Endodermal cell (in vitro differentiated cells): ENCODE measurements around a stretch of chr12.

GRCh38 chr12:121668567-121669082 is 829 bp downstream of the MORN3 start:
- PRO-cap = no peak

GRCh38 chr12:121754157-121754763 is 39.2 kb downstream of the RHOF start:
- PRO-cap = no peak

- PRO-cap = no peak
Observed at GRCh38 chr12:121754870-121755335, 38.6 kb downstream of the RHOF start.

DNA sequence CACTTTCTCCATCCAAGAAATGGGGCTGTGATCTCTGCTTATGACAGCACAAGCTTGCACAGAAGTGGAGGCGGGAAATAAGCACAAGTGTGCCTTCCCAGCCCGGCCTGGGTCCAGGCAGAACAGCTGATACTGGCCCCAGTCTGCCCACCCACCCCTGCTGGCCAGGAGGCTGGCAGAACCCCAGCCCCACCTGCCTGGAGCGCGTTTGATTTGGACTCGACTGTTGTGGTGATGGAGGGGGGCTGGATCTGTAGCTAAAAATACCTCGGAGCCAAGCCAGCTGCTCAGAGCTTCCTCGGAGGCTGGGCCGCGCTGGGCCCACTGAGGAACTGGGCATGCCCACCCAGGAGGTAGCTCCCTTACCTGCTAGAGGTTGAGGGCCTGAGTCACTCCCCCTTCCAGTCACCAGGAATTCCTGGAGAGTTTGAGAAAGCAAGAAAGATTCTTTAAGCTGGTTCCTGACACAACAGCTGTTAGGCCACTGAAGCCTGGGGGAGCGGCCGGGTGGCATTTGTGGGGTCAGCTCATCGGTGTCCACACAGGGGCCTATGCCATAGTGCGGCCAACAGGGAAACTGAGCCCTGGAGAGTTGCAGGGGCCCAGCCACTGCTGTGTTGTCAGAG is 2.5 kb upstream of the RHOF start:
- PRO-cap = no peak

DNA sequence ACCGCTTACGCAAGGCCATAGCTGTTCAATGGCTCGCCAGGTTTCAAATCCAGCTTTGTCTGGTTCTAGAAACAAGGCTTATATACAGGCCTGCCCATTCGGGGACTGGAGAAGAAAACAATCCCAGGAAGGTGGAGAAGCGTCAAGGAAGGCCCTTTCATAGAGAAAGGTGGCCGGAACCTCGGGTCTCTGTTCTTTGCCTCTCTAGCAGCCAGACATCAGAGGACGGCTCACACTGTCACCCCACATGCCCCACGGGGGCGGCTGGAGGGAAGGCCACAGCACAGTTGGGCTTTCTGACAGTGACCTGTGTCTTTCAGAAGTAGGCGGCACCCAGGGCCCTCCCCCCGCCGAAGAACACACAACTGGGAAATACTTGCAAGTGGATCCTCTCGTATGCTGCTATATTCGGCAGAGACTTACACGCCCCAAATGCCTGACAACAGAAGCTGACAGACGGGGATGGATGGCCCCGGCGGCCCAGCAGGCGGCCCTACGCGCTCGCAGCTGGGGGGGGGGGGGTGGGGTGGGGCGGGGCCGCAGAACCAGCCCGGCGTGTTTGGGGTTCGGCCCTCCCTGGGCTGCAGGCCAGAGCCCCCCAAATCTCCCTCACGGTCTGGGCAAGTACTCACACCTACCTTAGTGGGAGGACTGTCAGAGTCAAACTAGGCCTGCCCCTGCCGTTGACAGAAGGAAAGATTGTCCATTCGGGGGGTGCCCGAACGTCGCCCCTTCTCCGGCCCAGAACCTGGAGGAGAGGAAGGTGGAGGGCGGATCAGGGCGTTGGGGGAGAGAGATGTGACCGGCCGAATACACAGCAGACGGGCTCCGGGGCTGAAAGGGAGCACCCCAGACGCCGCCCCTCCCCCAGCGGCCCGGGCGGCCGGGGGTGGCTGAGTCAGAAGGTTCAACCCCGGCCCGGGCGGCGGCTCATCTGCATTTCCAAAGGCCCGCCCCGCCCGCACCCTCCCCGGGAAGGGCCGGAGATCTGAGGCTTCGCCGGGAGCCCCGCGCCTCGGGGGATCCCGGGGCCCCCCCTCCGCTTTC is 4.3 kb upstream of the SETD1B start:
- PRO-cap = bidirectional peak, plus-strand start at position 108 of the sequence, minus-strand start outside the sequence; bidirectional peak, plus-strand start at position 820 of the sequence, minus-strand start at position 814 of the sequence; bidirectional peak, plus-strand start outside the sequence, minus-strand start at position 936 of the sequence

DNA sequence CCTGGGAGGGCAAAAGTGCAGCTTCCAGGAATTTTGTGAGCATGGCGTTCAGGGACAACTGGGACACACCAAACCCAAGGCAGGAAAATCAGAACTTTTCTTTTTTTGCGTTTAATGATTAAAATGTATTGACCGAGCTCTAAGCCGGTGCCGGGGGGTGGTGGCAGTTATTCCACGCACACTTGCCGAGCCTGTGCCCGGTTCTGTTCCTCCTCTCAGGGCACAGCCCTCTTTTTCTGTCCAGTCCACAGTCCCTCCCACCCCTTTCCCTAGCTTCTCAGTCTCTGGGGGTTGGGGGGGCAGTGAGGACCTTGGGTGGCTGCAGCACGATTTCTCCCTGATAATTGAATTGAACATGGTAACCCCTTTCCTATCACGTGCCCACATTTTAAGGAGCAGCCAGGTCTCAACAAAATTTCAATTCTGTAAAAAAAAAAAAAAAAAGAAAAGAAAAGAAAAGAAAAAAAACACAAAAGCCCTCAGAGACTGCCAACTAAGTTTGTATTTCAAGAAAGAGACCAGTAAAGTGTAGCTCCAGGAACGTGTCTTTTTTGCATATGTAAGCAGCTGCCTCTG is 3.3 kb downstream of the SETD1B start:
- PRO-cap = no peak

GRCh38 chr12:121822665-121823332 is 19.0 kb downstream of the SETD1B start:
- PRO-cap = no peak

- PRO-cap = bidirectional peak, plus-strand start at chr12:121839813, minus-strand start at chr12:121839494
Observed at GRCh38 chr12:121839049-121840426, 19.1 kb downstream of the HPD start.

- PRO-cap = no peak
Observed at GRCh38 chr12:121950096-121950494, 31.7 kb downstream of the CFAP251 start.

- PRO-cap = no peak
Observed at GRCh38 chr12:122004224-122005205, 17.2 kb upstream of the BCL7A start.

- PRO-cap = no peak
Observed at GRCh38 chr12:122030011-122030860, 8.6 kb downstream of the BCL7A start.

- PRO-cap = no peak
Observed at GRCh38 chr12:122072057-122072887, 6.3 kb upstream of the MLXIP start.

GRCh38 chr12:122146546-122147138 is 27.4 kb downstream of the IL31 start:
- PRO-cap = no peak

DNA sequence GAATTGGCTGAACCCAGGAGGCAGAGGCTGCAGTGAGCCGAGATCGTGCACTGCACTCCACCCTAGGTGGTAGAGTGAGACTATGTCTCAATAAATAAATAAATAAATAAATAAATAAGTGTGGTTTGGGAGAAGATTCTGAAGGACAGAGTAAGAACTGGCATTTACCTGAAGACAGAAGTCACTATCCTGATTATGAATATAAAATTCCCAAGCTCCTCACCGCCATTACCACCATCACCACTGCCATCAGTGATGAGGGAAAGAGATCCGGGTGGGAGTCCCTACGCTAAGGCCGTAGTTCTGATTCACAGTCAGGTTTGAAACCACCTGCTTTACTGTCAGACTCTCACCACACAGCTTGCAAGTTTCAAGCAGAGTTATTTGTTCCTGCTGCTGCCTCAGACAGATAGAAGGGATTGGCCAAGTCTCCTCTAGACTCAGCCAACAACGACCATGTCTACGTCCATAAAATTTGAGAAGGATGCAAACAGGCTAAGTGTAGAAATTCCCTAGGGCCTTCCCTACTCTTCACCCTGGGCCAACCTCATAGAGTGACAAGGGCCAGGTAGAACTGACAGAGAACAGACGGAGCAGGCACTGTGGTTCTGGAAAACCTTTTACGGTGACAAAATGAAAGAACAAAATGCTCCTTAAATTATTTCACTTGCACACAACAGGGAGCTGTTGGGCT is 39.7 kb downstream of the CLIP1 start:
- PRO-cap = no peak

GRCh38 chr12:122405005-122405506 is 17.4 kb downstream of the CLIP1 start:
- PRO-cap = no peak

- PRO-cap = no peak
Observed at GRCh38 chr12:122643951-122644297, 59.2 kb downstream of the HCAR2 start.

DNA sequence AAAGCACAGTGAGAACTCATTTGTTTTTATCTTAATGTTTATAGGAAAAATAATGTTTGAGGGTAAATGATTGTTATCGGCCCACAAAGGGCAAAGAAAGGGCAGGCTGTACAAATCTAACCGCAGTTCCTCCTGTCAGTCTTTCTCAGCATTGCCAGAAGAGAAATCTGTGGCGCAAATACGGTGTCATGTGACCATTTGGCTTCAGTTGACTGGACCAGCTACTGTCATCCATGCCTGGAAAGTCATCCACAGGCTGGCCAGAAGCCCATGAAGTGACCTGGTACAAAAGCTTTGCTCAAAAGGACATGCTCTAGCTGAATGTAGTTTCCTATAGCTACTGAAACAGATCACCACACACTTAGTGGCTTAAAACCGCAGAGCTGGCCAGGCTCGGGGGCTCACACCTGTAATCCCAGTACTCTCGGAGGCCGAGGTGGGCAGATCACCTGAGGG is 43.6 kb downstream of the HCAR2 start:
- PRO-cap = no peak

- PRO-cap = no peak
Observed at GRCh38 chr12:122727750-122728521, 2.7 kb downstream of the HCAR1 start.

- PRO-cap = no peak
Observed at GRCh38 chr12:122749923-122750425, 2.6 kb upstream of the DENR start.

- PRO-cap = no peak
Observed at GRCh38 chr12:122860247-122861610, 25.5 kb downstream of the HIP1R start.